Tibial artery (tissue), 1 donor: ENCODE measurements around the gene CACNB1.

- PRO-cap: no peak
Measured at GRCh38 chr17:38591003-38591343, 14.8 kb downstream of the SRCIN1 start.

DNA sequence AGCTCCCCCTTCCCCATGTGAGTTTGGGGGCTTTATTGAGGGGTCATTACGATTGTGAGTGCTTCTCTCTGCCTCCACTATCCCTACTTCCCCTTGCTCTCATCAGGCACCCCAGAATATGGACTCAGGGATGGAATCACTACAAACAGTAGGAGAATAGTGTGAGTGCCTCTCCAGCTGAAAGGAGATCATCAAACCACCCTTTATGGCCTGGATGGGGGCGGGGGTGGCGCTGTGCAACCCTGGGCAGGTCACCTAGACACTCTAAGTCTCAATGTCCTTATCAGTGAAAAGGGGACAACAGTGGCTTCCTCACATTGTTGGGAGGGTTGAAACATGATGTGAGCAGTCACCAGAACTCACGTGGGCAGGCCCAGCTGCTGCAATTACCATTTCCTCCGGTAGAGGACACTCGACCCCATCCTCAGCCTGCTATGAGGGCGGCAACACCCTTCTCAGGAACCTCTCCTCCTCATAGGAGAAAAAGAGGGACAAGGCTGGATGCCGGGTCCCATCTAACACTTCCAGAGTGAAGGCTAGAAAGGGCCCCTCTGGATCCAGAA is 2.1 kb upstream of the EPOP start:
- PRO-cap: no peak

GRCh38 chr17:38719674-38720739 is 10.1 kb upstream of the CISD3 start:
- PRO-cap: no peak

DNA sequence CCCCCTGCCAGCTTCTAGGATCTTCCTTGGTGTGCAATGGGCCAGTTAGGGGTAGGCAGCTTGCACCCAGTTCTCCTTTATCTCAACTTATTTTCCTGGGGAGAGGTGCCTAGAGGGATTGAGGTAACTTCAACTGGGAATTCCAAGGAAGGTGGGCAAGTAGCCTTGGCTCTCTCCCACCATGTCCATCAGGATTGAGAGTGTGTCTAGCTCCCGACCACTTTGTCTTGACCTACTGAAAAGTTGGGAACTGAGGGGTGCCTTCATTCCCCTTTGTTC is 1.0 kb upstream of the CISD3 start:
- PRO-cap: no peak

GRCh38 chr17:38868815-38869146 is 1.1 kb upstream of the LASP1 start:
- PRO-cap: bidirectional peak, plus-strand start at chr17:38869466, minus-strand start at chr17:38869078

GRCh38 chr17:39100959-39101599 is 50.4 kb downstream of the PLXDC1 start:
- PRO-cap: no peak

DNA sequence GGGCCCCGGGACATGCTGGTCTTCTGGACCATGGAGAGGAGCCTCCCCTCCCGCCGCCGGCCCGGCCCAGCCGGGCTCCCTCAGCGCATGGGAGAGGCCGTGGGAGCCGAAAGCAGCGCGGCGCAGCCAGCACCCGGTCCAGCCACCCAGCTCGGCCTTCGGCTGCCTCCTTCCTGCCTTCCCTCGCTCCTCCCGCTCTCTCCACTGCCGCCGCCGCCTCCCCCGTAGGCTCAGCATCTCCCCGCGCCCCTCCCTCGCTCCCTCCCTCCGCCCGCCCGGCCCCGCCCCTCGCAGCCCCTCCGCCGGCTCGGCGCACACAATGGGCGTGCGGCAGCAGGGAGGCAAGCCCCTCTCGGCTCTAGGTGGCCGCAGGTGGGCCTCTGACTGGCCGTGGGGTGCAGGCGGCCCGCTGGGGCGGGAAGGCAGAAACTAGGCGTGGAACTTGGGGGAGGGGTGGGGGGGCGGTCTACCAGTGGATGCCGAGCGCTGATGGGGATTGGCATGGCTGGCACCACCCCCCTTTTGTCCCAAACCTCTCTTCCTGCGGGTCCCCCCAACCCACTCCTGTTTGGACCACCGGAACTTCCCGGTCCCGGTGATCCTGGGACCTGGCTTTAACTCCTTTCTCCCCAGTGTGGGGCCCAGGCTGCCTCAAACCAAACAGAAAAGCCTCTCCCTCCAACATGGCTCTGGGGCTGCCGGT is at the start of gene CACNB1:
Gene CACNB1 (minus strand): TSS at position 206 of the 703 bp plus-strand sequence.
- PRO-cap: bidirectional peak, plus-strand start at position 319 of the sequence, minus-strand start at position 206 of the sequence

DNA sequence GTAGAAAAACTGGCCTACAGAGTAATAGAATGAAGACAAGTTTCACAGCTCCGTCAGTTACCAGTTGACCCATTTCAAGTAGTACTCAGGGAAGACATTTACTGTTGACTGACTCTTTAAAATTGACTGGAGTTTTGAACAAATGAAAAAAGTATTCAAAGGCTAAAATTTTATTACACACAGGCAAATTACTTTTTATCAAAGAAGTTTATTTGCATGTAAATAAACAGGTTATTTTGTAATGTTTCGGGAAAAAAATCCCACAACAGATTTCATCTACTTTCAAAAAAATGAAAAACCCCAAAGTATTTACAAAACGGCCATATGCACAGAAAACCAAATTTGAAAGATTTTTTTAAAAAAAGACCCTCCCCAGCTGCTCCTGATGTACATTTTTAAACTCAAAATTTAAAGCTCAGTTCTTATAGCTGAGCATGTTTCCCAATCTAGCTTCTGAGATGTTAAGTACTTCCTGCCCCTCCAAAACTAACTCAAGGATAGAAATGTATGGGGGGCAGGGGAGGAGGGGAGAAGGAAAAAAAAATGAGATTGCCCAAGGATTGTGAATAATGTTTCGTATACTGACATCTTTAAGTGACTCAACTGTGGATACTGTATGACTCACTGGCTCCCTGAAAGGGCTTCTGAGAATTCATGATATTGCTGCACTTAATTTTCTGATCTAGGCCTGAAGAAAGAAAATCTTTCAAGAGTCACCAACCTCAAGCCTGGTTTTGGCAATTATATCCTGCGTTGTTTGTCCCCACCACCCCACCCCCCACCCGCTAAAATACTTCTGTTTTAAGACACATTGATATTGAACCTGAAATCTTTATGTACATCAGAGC is 2.9 kb upstream of the FBXL20 start:
- PRO-cap: no peak

DNA sequence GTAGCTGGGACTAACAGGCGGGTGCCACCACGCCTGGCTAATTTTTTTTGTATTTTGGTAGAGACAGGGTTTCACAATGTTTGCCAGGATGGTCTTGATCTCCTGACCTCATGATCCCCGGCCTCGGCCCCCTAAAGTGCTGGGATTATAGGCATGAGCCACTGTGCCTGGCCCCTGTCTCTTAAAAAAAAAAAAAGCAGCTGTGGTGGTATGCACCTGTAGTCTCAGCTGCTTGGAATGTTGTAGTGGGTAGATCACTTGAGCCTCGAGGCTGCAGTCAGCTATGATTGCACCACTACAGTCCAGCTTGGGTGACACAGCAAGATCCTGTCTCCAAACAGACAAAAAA is 24.2 kb downstream of the CDK12 start:
- PRO-cap: no peak

DNA sequence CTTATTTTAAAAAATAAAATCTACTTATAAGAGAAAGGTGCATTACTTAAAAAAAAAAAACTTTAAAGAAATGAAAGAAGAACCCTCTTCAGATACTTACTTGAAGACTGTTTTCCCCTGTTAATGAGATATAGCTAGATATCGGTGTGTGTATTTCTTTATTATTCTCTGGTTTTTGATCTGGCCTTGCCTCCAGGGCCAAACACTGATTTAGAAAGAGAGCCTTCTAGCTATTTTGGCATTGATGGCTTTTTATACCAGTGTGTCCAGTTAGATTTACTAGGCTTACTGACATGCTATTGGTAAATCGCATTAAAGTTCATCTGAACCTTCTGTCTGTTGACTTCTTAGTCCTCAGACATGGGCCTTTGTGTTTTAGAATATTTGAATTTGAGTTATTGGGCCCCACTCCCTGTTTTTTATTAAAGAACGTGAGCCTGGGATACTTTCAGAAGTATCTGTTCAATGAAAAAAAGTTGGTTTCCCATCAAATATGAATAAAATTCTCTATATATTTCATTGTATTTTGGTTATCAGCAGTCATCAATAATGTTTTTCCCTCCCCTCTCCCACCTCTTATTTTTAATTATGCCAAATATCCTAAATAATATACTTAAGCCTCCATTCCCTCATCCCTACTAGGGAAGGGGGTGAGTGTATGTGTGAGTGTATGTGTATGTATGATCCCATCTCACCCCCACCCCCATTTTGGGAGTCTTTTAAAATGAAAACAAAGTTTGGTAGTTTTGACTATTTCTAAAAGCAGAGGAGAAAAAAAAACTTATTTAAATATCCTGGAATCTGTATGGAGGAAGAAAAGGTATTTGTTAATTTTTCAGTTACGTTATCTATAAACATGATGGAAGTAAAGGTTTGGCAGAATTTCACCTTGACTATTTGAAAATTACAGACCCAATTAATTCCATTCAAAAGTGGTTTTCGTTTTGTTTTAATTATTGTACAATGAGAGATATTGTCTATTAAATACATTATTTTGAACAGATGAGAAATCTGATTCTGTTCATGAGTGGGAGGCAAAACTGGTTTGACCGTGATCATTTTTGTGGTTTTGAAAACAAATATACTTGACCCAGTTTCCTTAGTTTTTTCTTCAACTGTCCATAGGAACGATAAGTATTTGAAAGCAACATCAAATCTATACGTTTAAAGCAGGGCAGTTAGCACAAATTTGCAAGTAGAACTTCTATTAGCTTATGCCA is 72.2 kb downstream of the CDK12 start:
- PRO-cap: no peak

- PRO-cap: no peak
Measured at GRCh38 chr17:39593994-39594337, 13.8 kb downstream of the NEUROD2 start.

GRCh38 chr17:39606804-39607360 is 838 bp downstream of the NEUROD2 start:
- PRO-cap: no peak

DNA sequence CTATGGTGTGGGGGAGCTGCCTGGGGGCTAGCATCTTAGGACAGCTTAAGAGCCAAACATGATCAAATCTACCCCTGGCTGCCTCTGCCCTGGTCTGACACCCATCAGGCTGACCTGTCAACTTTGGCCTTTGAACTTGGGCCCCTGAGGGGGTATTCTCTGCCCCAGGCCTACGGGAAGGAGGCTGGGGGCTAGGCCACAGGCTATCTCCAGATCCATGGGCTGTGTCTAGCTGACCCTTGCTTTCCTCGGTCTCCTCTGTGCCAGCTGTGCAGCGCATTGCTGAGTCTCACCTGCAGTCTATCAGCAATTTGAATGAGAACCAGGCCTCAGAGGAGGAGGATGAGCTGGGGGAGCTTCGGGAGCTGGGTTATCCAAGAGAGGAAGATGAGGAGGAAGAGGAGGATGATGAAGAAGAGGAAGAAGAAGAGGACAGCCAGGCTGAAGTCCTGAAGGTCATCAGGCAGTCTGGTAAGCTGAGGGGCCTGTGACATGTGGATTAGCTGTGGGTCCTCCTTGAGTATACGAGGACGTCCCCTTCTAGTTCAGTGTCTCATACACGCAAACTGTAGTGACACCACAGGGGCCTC is 3.2 kb upstream of the STARD3 start:
- PRO-cap: no peak

- PRO-cap: no peak
Measured at GRCh38 chr17:39663673-39664661, 1.2 kb upstream of the TCAP start.

DNA sequence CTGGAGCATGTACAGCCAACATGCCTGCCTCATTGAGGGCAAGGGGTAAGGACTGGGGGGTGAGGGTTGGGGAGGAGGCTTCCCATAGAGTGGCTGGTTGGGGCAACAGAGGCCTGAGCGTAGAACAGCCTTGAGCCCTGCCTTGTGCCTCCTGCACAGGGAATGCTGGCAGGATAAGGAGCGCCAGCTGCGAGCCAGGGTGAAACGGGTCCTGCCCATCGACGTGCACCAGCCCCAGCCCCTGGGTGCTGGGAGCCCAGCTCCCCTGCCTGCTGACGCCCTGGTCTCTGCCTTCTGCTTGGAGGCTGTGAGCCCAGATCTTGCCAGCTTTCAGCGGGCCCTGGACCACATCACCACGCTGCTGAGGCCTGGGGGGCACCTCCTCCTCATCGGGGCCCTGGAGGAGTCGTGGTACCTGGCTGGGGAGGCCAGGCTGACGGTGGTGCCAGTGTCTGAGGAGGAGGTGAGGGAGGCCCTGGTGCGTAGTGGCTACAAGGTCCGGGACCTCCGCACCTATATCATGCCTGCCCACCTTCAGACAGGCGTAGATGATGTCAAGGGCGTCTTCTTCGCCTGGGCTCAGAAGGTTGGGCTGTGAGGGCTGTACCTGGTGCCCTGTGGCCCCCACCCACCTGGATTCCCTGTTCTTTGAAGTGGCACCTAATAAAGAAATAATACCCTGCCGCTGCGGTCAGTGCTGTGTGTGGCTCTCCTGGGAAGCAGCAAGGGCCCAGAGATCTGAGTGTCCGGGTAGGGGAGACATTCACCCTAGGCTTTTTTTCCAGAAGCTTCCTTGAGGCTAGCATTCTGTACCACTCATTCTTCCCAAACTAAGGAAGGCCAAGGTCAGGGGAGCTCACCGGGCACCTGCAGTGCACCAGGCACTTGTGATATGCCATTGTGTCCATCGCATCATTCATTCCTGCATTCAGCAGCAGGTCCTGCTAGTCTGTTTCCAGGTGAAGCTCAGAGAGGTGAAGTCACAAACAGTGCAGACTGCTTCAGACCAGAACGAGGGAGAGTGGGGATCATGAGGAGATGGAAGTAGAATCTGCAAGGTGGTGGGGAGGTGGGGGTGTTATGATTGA is 1.9 kb downstream of the PNMT start:
- PRO-cap: no peak

DNA sequence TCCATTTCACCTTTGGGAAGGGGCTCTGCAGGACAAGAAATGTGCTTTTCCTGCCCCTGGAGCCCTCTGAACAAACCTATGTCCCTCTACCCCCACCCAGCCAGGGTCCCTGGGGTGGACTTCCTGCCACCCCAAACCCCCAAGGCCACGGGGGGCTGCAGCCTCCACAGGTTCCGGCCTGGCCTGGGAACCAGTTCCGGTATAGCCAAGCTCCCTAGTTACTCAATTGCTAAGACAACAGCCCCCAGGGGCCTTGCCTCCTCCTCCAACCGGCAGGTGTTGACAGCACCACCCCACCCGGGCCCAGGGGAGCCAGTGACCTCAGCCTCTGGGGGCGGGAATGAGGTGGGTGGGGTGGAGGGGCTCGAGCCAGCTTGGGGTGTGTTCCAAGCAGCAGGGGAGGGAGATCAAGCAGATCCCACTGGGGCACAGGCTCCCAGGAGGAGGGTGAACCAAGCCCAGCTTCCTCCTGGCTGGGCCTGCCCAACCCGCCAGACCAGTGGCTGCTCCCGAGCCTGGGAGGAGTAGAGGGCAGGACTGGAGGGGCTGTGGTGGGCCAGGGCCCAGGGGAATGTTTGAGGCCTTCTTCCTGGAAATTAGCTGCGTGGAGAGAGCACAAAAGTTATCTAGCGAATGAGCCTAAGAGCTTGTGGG is 6.6 kb downstream of the PNMT start:
- PRO-cap: no peak

DNA sequence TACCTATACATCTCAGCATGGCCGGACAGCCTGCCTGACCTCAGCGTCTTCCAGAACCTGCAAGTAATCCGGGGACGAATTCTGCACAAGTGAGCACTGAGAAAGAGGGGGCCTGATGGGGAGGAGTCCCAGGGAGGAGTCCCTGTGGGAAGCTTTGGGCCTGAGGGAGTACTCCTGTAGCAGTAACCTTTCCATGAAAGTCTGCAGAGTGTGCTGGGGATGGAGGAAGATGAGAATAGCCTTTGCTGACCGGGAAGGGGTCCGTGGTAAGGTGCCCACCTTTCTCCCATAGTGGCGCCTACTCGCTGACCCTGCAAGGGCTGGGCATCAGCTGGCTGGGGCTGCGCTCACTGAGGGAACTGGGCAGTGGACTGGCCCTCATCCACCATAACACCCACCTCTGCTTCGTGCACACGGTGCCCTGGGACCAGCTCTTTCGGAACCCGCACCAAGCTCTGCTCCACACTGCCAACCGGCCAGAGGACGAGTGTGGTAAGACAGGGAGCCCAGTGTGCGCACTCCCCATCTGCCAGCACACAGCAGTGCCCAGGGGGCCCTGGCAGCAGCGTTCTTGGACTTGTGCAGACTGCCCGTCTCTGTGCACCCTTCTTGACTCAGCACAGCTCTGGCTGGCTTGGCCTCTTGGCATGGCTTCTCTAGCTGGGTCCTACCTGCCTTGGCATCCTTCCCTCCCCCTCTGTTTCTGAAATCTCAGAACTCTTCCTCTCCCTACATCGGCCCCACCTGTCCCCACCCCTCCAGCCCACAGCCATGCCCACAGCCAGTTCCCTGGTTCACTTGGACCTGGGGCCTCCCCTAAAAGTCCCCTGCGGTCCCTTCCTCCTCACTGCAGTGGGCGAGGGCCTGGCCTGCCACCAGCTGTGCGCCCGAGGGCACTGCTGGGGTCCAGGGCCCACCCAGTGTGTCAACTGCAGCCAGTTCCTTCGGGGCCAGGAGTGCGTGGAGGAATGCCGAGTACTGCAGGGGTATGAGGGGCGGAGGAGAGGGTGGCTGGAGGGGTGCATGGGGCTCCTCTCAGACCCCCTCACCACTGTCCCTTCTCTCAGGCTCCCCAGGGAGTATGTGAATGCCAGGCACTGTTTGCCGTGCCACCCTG is 14.5 kb downstream of the MIEN1 start:
- PRO-cap: no peak

DNA sequence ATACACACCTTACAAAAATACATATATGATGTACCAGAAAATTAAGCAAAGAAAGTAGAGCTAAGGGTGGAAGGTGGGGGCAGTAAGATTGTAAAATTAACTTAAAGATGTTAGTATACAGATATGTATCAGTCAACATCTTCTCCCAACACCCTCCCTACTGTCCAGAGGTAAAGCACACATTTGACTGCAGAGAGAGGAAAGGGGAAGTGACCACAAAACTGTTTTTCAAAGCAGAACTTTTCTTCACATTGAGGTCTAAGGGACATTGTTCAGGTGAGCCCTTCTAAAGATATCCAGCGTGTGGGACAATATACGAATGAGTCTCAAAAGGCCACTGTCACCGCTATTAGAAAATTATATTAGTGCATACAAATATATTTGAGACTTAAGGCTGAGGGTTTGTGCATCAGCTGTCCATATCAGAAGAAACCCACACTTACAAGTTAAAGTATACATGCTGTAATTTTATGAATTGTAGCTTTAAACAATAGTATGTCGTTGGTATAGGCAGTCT is 845 bp upstream of the IKZF3 start:
- PRO-cap: no peak

- PRO-cap: no peak
Measured at GRCh38 chr17:39943973-39944606, 16.6 kb downstream of the LRRC3C start.

DNA sequence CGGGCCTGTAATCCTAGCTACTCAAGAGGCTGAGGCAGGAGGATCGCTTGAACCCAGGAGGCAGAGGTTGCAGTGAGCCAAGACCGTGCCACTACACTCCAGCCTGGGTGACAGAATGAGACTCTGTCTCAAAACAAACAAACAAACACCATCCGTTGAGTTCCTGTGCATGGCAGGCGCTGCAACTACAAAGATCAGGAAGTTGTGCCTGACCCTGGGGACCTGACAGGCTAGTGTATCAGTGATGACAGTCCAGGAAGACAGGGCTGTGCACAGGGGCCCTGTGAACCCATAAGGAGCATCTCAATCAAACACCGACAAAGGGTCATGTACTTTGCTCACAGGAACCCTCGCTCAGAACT is 14.3 kb upstream of the GSDMA start:
- PRO-cap: no peak